ENCODE measurements around the genes HBQ1, ARHGDIG, METRN and CCDC78.

DNA sequence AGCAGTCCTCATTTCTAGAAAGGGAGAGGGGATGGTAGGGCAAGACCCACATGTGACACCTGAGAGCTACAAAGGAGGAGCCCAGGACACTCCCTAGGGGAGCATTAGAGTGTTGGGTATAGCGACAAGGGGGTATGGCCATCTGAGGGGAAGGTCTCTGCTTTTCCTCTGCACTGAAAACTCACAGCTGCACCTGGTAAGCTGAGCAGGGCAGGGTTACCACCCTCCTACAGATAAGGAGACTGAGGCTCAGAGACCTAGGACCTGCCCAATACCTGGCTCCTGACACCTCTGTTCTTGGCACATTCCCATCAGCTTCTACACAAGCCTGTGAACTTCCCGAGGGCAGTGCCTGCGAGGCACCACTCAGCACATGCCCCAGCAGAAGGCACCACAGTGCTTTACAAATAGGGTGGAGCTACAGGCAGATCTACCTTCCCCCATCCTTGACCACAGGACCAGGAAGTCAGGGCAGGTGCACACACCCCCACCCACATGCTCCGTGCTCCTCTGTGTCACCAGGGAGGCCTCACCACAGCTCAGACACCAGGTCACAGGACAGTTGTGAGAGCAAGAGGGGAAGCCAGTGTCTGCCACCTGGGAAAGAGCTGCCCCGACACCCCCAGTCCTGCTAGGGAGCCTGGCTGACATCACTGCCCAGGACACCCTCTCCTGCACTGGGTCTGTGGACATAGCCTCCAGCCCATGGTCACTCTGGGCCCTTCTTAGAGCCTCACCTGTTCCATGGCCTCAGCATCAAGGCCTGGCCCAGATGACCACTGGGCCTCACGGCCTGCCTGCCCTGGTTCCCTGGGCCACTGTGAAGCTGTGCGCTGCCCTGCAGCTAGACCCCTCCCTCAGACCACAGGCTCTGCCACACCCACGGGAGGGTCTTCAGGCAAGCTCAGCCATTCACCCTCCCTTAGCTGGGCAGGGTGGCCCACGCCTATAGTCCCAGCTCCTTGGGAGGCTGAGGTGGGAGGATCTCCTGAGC lies 14.5 kb downstream of the POLR3K start:
- PRO-cap: no peak
- RRBS: no CpG with 5 or more reads among the region's 9 CpGs

- PRO-cap: no peak
- RRBS: no CpG with 5 or more reads among the region's 16 CpGs
Observed at GRCh38 chr16:123888-124570, 14.4 kb downstream of the NPRL3 start.

- PRO-cap: no peak
- RRBS: 64% methylated on average over 32 of the region's 66 CpGs
Observed at GRCh38 chr16:180212-180815, at the start of gene HBQ1. Gene HBQ1, plus strand, starts transcription at chr16:180459.

DNA sequence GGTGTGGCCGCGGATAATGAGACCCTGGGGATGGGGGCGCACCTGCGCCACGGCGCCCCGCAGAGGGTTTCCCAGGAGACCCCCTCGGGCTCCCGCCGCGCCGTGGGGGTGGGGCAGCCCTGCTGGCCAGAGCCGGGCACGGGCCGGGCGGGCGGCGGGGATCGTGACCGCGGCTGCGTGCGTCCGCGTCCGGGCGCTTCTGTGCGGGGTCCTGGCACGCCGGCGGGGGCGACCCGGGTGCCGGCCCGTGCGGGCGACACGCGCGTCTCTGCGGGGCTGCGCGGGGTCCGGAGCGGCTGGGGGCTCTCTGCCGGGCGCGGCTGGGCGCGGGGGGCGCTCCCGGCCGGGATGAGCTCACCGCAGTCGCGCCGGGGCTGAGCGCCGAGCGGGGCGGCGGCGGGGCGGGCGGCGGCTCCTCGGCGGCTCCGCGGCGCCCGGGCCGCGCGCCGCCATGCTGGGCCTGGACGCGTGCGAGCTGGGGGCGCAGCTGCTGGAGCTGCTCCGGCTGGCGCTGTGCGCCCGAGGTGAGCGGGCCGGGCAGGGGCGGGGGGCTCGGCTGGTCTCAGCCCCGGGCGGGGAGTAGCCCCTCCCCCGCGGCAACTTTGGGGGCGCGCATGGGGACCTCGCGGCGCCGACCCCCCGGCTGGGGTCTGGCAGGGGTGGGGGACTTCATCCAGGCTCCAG lies at the start of gene ARHGDIG:
TSS of gene ARHGDIG (plus strand) at position 362 of the 684 bp plus-strand sequence.
- PRO-cap: no peak
- RRBS: 46% methylated on average over 43 of the region's 99 CpGs

- PRO-cap: no peak
- RRBS: 87% methylated on average over 6 of the region's 33 CpGs
Observed at GRCh38 chr16:371567-372389, 1.4 kb upstream of the MRPL28 start.

- PRO-cap: no peak
- RRBS: no CpG with 5 or more reads among the region's 16 CpGs
Observed at GRCh38 chr16:383278-383661, 1.5 kb upstream of the PGAP6 start.

DNA sequence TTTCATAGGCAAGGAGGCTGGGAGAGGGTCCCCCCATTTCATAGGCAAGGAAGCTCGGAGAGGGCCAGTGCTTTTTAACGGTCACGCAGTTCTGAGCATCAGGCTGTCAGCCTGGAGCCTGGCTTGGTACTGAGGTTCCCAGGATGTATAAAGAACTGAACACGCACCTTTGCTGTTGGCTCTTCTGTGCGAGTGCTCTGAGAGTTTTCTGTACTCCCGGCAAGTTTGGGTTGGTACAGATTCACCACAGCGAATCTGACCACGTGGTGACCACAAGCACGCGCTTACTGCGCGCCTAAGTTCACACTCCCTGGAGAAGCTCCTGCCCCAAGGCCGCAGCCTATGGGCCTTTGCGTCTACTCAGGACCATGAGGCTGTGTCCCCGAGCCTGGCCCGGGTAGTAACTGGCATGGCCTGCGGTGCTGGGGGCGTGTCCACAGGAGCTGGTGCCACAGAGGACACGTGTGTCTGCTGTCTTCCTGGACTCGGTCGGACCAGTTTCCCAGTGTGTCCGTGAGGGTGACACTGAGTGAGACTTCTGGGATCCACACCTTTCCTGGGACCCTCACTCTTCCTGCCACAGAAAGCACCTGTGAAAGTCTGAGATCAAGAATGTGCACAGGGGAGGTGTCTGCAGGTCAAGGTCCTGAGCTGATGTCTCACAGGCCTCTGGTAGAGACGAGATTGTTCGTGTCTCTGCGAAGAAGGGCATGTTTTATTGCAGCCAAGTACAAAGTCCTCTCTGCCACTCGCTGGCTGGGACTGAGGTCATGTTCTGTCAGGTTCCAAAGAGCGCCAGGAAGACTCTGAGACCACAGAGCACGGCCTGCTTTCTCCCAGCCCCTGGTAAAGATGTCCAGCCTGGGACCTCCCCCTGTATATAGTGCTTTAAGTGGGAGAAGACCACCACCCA lies 25.3 kb upstream of the CAPN15 start:
- PRO-cap: no peak
- RRBS: no CpG with 5 or more reads among the region's 28 CpGs

GRCh38 chr16:502874-503251 lies 24.6 kb upstream of the CAPN15 start:
- PRO-cap: no peak
- RRBS: no CpG with 5 or more reads among the region's 7 CpGs

DNA sequence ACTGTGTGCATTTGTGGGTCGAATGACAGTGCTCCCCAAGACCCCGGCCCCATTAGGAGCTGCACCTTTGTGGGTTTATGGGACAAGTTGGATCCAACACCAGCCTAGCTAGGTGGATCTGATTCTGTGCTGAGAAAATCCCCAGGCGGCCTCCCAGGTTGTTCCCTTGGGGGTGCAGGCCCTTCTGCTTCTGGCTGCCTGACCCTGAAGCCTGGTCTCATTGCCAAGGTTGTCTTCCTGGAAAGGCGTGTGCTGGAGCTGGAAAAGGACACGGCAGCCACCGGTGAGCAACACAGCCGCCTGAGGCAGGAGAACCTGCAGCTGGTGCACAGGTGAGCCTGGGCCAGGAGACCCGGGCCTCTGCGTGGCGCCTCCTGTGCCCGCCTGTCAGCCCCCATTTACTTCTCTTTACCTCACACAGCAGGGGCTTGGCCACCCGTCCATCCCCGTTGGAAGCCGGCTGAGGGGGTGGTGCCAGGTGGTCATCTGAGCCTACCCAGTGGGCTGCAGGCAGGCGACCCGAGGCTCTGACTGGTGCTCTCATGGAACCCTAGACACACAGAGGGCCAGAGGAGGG lies 22.1 kb upstream of the CAPN15 start:
- PRO-cap: no peak
- RRBS: 95% methylated on average over 3 of the region's 16 CpGs

DNA sequence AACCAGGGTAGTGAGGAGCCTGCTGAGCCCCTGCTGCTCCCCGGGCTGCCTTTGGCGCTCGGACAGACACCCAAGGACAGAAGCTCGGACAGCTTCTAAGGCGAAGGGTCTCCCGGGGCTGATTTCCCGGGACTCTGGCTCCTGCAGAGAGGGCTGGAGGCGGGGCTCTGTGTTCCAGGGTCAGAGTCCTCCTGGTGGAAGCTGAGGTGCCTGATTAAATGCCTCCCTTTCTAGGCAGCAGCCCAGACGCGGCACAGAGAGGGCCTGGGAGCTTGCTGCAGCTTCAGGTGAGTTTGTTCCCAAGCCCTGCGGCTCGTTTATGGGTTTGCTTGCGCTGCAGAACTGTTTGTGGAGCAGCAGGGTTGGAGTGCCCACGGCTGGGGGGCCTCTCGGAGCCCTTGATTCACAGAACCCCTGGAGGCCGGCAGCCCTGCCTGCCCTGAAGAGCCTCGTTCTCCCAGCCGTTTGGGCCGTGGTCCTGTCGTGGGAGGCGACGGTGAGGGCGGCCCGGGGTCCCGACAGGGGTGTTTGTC lies 6.3 kb downstream of the CAPN15 start:
- PRO-cap: no peak
- RRBS: 89% methylated on average over 14 of the region's 25 CpGs

GRCh38 chr16:535264-535921 lies 7.9 kb downstream of the CAPN15 start:
- PRO-cap: no peak
- RRBS: 8% methylated on average over 7 of the region's 29 CpGs

- PRO-cap: no peak
- RRBS: 96% methylated on average over 4 of the region's 32 CpGs
Observed at GRCh38 chr16:543288-543792, 15.8 kb downstream of the CAPN15 start.

DNA sequence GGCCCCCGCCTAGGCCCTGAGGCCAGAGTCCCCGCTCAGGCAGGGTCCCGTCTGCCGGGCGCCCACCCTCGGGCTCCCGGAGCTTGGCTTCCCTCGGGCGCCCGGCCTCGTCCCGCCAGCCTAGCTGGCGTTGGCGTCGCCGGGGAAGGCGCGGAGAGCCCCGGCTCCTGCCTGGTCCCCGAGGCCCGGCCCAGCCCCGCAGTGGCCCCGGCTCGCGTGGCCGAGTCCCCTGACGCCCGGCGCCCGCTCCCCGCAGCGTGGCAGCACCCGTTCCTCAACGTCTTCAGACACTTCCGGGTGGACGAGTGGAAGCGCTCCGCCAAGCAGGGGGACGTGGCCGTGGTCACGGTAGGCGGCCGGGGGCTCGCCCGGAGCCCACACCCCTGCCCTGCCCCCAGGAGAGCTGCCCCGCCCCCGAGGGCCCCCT lies 355 bp downstream of the WDR90 start:
- PRO-cap: bidirectional peak, plus-strand start at position 286 of the sequence, minus-strand start at position 203 of the sequence
- RRBS: under 1% methylated on average over 27 of the region's 47 CpGs

- PRO-cap: no peak
- RRBS: 0% methylated on average over 1 of the region's 58 CpGs
Observed at GRCh38 chr16:679124-679942, 877 bp upstream of the STUB1 start.

DNA sequence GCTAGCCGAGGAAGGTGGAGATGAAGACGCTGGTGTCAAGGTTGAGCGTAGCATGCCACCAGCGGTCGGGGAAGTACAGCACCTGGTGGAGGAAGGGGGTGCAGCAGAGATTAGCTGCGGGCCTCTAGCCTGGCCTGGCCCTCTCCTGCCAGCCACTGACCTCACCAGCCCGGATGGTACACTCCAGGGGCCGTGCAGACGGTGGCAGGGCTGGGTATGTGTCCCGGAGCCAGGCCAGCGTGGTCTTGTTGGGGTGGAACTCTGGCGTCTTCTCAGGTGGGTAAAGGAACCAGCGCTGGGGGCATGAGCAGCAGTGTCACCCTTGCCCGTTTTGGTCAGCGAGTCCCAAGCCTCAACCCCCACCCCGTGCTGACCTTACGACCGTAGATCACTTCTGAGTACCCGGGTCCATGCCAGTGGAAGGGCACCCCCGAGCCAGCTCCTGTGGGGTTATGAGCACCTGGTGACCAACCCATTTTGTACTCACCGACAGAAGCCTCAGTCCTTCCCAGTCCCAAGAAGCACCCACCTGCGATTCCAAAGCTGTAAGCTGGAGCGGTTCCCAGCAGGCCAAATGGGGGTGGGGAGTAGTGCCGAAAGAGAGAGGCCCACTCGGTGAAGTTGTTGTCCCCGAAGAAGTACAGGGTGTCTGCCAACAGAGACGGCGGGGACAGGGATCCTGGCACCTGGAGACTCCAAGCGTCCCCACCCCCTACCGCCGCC lies 1.2 kb downstream of the JMJD8 start:
- PRO-cap: no peak
- RRBS: 56% methylated on average over 4 of the region's 31 CpGs

GRCh38 chr16:714126-714380 lies 865 bp upstream of the METRN start:
- PRO-cap: no peak
- RRBS: no CpG with 5 or more reads among the region's 3 CpGs

DNA sequence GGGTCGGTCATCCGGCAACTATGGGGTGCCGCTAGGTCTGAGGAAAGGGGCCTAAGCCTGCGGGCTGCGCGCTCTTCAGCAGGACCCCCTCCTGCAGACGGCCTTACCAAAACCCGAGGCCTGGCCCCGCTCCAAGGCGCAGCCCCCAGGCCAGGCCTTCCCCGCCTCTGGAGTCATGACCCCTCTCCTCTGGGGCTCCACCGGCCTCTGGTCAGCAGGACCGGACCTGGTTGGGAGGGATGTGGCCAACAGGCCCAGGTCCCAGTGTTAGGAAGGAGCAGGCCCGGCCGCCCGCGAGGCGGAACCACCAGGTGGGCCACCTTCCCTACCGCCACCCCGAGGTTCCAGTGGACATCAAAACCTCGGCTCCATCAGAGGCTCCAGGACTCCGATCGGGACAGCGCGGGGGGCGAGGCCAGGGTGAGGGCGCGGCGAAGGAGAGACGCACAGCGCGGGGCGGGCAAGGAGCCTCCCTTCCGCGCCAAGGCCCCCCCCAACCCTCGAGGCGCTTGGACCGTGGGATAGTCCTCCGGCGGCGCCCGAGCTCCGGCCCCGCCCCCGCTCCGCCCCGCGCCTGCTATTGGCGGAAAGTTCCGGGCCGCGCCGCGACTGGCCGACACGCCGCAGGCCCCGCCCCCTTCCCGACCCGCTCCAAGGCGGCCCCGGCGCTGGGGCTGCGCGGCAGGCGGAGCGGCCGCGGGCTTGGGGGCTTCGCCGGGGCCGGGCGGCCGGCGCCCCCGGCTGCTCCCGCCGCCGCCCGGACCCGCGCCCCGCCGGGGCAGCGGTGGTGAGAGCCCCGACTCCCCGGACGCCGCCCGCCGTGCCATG lies at the start of gene METRN:
TSS of gene METRN (plus strand) at position 654 of the 828 bp plus-strand sequence.
- PRO-cap: bidirectional peak, plus-strand start at position 654 of the sequence, minus-strand start at position 483 of the sequence
- RRBS: 1% methylated on average over 31 of the region's 91 CpGs

DNA sequence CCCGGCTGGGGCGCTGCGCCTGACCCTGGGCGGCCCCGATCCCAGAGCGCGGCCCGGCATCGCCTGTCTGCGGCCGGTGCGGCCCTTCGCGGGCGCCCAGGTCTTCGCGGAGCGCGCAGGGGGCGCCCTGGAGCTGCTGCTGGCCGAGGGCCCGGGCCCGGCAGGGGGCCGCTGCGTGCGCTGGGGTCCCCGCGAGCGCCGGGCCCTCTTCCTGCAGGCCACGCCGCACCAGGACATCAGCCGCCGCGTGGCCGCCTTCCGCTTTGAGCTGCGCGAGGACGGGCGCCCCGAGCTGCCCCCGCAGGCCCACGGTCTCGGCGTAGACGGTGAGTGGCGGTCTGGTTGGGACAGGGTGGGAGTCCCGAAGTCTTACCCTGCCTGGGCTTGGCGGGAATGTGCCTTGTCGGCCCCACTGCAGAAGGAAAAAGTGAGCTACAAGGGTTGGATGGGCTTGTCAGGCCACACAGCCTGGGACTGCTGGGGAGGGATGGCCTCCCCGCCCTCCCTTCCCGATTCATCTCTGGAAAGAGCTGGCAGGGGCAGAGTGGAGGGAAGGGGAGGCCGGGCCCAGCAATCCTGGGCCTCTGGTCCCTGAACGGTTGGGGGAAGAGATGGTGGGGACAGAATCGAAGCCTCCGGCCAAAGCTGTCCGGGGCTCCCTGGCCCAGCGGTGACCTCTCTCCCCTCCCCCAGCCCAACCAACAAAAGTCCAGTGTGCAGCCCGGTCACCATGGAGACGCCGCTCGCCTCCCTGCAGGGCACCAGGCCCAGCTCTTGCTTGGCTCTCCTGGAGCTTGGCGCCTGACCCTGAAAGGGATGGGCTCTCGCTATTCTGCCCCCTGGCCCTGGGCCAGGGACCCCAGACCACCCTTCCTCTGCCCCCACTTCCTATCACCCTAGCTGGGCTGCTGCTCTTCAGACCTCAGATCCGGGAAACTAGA lies 1.0 kb downstream of the METRN start:
- PRO-cap: bidirectional peak, plus-strand start at position 66 of the sequence, minus-strand start at position 71 of the sequence
- RRBS: 1% methylated on average over 31 of the region's 66 CpGs

- PRO-cap: no peak
- RRBS: 97% methylated on average over 7 of the region's 41 CpGs
Observed at GRCh38 chr16:716793-717714, 2.1 kb downstream of the METRN start.

- PRO-cap: no peak
- RRBS: 0% methylated on average over 2 of the region's 18 CpGs
Observed at GRCh38 chr16:726241-726657, at the start of gene CCDC78. Gene CCDC78, minus strand, starts transcription at chr16:726443.

All from MCF 10A (cell line).